Measurements from ENCODE around the gene ZMYM3.

DNA sequence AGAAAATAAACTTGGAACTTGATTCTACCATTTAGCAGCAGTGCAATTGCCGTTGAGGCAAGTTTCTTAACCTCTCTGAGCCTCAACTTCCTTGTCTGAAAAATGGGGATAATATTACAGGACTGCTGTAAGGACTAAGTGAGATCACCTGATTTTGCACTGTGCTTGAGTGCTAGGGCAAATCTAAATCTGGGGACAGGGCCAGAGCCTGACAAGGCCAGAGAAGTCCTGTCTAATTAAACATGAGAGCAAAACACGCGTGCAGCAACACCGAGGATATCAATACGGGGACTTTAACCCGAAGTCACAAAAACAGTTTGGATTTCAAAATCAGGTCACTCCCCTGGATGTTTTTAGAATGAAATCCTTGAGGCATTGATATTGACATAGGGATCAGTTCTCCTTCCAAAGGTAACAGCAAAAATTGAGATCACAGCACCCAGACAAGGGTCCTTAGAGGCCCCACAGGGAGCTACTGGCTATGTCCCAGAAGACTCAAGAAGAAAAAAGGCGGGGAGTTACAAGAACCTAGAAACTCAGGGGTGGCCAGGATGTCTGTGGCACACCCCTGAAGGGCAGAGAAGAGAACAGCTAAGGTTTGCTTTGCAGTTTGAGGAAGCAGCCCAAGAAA is 5.6 kb upstream of the GJB1 start:
- PRO-cap, result no peak
- RAMPAGE, long total RNA, 2 experiments, result no peak in any of the 2 experiments

DNA sequence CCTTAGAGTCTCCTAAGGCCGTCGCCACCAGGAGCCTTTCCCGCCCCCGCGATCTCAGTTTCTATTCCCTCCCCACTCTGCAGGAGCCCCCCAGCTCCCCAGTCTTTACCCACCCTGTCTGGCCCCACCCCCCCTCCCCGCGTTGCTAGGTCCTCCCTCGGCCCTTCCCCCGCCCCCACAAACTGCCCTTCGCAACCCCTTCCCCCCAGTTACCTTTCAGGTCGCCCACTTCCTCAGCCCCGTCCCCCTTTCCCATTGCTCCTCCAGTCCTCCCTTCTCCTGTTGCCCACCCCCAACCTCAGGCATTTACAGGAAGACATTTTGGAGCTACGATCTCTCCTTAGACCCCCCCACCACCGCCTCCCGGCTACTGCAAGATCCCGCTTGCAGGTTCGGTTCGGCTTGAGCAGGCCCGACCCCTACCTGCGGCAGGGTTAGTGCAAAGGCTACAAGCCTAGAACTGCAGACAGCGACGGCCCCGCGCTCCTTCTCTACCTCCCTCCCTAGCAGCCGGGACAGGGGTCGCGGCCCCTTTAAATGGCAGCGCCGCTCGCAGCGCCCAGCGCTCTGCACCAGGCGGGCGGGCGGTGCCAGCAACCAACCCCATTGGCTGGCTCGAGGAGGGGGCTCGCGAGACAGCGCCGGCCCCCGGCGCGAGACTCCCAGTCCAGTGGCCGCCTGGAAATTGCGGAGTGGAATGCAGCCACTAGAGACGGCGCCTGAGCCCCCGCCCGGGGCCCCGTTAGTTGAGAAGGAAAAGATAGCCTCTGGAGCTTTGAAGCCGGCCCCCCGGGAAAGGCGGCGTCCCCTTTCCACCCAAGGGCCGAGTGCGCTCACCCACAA is at the start of gene ZMYM3:
Gene ZMYM3 (minus strand): TSS at position 535 of the 843 bp plus-strand sequence.
- PRO-cap, result bidirectional peak, plus-strand start at position 709 of the sequence, minus-strand start at position 535 of the sequence
- RAMPAGE, long total RNA, 2 experiments, result start-site peak on the minus strand in 1 of 2 experiments, centred at position 554 of the sequence, 13 reads per replicate

GRCh38 chrX:71536140-71536964 is 3.4 kb downstream of the OGT start:
- PRO-cap, result no peak
- RAMPAGE, long total RNA, 2 experiments, result no peak in any of the 2 experiments

DNA sequence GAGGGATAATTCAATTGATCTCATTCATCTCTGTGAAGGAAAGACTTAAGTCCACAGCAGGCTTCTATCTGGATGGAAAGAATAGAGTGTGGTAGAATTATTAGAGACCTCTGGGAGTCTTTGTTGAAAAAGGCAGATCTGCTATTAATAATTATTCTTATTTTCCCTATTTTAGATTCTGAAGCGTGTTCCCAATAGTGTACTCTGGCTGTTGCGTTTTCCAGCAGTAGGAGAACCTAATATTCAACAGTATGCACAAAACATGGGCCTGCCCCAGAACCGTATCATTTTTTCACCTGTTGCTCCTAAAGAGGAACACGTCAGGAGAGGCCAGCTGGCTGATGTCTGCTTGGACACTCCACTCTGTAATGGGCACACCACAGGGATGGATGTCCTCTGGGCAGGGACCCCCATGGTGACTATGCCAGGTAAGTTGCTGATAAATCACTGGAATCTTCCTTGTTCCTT is 10.9 kb upstream of the GCNA start:
- PRO-cap, result no peak
- RAMPAGE, long total RNA, 2 experiments, result no peak in any of the 2 experiments

DNA sequence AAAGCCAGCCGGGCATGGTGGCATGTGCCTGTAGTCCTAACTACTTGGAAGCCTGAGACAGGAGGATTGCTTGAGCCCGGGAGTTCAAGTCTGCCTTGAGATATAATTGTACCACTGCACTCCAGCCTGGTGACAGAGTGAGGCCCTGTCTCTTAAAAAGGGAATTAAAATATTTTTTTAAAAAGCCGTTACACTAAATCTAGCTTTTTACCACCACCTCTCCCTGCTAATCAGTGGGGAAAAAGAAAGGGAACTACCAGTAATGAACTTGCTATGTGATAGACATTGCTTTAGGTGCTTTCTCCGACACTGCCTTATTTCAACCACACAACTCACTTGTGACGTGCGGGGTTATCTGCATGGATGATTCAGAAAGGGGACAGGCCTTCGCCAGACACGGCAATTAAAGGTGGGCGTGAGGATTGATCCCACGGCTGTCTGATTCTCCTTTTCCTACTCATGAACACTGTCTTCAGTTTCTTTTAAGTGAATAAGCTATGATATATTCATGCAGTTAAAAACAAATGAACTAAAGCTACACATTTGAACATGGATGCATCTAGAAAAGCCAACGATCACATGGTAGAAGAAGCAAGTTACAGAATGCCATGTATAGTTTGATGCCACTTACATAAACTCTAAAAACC is 849 bp upstream of the CXCR3 start:
- PRO-cap, result no peak
- RAMPAGE, long total RNA, 2 experiments, result no peak in any of the 2 experiments

GRCh38 chrX:72068962-72069868 is 112.3 kb upstream of the PIN4 start:
- PRO-cap, result no peak
- RAMPAGE, long total RNA, 2 experiments, result no peak in any of the 2 experiments

DNA sequence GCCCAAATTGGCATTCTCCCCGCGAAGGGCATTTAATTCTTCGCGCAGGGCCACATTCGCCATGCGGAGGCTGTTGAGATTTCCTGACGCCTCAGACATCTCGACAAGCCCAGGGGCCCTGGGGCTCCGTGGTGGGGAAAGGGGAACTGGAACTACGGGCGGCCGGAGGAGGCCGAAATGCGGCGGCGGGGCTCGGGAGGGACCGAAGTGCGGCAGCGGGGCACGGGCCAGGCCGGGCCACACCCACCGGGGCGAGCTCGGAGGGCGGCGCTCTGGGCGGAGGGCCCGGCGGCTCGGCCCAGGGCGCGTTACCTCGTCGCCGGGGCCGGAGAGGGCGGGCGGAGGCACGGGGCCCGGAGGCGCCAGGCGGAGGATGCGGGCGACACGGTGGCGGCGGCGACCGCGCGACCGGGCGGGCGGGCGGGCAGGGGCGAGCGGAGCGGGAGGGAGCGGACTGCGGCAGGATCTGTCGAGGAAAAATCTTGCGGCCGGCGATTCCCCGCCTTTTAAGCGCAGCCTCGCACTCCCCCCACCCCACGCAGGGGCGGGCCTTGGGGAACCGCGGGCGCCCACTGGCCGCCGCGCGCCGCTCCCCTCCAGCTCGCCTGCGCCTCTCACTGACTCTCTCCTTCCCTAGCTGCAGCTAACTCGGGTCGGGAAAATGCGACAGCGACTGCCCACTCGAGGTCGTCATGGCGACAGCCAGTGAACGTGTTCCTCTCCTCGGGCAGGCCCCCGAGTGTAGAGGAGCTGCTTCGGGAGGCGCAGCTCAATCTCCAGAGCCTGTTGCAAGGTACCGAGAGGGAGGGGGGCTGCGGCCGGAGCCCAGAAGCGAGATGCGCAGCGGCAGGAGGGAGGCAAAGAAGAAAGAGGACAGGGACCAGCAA is 49.9 kb upstream of the PIN4 start:
- PRO-cap, result unidirectional peak, plus-strand start at position 328 of the sequence; unidirectional peak, minus-strand start at position 481 of the sequence; unidirectional peak, minus-strand start at position 619 of the sequence
- RAMPAGE, long total RNA, 2 experiments, result no peak in any of the 2 experiments

DNA sequence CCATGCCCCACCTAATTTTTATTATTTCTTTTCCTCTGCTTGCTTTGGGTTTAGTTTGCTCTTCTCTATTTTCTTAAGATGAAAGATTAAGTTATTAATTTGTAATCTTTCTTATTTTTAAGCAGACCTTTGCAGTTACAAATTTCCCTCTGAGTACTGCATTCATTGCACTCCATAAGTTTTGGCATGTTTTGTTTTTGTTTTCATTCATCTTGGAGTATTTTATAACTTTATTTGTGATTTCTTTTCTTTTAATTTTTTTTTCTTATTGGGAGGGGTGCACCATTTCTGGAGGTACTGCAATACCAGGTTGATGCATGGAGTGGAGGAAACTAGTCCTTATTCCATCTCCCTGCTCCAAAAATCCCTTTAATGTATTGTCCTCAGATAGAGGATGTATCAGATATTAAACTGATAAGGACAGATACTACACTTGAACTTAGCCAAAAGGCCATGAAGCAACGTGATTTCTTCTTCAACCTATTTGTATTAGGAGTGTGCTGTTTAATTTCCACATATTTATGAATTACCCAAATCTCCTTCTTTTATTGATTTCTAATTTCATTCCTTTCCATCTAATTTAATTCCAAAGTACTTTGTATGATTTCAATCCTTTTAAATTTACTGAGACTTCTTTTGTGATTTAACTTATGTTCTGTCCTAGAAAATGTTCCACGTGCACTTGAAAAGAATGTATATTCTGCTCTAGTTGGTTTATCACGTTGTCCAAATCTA is 71.2 kb upstream of the CITED1 start:
- PRO-cap, result no peak
- RAMPAGE, long total RNA, 2 experiments, result no peak in any of the 2 experiments

DNA sequence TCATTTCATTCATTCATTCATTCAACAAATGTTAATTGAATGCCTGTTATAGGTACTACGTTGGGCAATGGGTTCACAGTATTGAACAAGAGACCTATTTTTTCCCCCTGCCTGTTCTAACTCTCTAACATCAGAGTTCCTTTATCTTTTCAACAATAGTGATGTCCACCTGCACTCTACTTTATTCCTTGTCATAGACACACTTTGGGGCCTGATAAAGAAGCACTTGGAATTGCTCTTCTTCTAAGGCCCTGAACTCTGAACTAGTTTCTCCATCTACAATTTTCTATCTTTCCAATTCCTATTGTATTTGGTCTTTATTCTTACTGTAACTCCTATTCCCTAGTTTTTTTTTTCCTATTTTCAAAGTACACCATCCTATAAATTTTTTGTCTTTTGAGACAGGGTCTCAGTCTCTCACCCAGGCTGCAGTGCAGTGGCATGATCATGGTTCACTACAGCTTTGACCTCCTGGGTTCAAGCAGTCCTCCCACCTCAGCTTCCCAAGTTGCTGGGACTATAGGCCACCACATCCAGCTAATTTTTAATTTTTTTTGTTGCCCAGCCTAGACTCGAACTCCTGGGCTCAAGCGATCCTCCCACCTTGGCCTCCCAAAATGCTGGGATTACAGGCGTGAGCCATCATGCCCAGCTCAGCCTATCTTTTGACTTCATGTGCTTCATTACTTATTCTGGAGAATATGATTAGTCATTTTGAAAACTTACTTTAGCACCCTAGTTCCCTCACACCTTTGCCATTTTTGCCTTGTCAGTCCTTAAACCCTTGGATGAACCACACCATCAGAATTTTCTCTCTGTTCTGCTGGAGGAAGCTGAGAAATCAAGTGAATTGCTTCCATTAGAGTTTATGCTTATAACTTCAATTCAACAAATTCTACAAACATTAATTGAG is 103.6 kb downstream of the HDAC8 start:
- PRO-cap, result no peak
- RAMPAGE, long total RNA, 2 experiments, result no peak in any of the 2 experiments

DNA sequence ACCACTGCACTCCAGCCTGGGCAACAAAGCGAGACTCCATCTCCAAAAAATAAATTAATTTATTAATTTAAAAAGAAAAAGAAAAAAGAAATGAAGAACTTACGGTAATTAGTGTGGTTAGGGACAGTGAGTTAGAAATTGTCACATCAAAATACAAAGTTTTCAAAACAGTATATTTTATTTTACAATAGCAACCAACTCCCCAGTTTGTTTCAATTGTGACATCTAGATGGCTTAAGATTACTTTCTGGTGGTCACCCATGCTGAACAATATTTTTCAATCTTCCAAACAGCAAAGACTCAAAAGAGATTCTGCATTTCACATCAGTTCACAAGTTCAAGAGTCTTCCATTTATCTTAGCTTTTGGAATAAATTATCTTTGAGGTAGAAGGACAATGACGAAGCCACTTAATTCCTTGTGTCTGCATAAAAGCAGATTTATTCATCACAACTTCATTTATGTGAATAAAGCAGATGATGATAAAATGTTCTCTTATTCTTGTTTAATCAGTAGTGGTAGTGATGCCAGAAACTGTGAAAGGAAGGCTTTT is 257.6 kb downstream of the CHIC1 start:
- PRO-cap, result no peak
- RAMPAGE, long total RNA, 2 experiments, result no peak in any of the 2 experiments

DNA sequence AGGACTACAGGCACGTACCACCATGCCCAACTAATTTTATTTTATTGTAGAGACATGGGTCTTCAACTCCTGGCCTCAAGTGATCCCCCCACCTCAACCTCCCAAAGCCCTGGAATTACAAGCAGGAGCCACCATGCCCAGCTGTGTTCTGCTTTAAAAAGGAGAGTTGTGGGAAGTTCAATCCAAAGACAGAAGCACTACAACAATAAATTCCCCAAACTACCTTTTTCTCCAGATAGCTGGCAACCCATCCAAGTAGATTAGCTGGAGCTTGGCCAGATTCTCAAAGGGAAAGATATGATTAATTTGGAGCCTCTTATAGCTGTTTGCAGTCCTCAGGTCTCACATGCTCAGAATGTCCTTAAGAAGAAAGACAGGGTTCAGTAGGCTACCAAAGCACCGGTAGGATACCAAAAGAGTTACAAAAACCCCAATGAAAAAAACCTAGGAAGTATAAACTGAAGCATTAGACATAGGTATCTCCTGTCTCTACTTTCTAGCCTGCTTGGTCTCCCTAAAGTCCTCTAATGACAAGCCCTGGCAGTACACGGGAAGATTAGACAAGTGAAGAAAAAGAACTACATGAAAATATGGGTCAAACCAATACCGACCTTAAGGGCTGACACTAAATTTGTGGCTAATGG is 270.1 kb downstream of the CHIC1 start:
- PRO-cap, result no peak
- RAMPAGE, long total RNA, 2 experiments, result no peak in any of the 2 experiments

- PRO-cap, result no peak
- RAMPAGE, long total RNA, 2 experiments, result no peak in any of the 2 experiments
Measured at GRCh38 chrX:73940824-73941013, 363.3 kb upstream of the ZCCHC13 start.

DNA sequence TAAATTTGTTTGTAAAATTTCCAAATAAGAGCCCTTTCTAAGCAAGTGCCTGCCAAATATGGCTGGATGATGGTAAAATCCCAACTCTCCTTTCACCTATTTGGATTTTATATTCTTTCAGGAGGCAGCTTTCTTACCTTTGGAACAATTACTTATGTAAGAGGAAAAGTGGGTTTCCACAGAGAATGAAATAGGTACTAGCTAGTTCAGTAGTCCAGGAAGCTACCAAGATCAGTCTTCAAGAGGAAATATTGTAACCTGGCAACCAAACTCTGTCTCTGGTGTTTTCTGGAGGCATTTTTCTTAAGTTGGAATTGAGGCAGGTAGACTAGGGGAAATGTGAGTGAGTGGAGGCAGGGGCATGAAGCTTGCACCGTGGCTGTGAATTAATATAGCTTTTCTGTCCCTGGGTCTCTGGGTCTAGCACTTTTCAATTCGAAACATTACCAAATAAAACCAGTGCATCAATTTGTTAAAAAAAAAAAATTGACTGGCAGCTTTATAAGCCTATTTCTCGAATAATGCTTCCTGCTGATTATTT is 362.9 kb upstream of the ZCCHC13 start:
- PRO-cap, result no peak
- RAMPAGE, long total RNA, 2 experiments, result no peak in any of the 2 experiments

DNA sequence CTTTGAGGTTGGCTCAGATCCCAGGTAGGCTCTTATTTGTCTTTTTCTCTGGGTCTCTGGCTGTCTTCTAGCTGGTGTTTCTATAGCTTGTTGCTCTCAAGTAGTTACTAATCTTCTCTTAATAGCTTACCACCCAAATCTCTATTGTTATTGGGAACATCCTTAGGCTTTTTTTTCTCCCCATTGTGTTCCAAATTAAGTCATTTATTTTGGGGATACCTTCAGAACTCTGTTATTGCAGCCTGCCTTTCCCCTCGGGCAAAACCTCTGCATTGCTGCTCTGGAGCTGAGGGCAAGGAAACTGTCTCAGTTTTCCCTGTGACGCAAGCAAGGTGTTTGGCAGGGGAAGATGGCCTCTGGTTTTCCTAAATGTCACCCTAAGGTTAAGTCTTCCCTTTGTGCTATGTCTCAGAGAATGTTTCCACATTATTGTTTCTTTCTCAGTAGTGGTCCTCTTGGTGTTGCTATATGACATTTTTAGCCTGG is 338.1 kb upstream of the ZCCHC13 start:
- PRO-cap, result no peak
- RAMPAGE, long total RNA, 2 experiments, result no peak in any of the 2 experiments

- PRO-cap, result no peak
- RAMPAGE, long total RNA, 2 experiments, result no peak in any of the 2 experiments
Measured at GRCh38 chrX:74045109-74045421, 258.9 kb upstream of the ZCCHC13 start.

DNA sequence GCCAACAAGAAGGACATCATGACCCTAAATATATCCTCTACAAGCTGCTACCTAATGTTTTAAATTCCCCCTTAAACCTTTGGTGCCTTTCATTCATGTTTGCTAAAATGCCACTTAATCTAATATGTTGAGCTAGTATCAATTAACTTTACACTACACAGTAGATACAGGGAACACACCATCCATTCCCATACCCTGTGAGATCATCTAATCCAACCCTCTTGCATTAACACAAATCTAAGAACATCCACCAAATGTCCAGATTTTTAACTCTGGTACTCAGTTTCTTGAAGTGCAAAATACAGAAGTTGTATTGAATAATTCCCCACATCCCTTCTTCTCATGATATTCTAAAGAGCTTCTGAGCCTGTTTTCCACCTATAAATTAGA is 82.0 kb upstream of the ZCCHC13 start:
- PRO-cap, result no peak
- RAMPAGE, long total RNA, 2 experiments, result no peak in any of the 2 experiments

DNA sequence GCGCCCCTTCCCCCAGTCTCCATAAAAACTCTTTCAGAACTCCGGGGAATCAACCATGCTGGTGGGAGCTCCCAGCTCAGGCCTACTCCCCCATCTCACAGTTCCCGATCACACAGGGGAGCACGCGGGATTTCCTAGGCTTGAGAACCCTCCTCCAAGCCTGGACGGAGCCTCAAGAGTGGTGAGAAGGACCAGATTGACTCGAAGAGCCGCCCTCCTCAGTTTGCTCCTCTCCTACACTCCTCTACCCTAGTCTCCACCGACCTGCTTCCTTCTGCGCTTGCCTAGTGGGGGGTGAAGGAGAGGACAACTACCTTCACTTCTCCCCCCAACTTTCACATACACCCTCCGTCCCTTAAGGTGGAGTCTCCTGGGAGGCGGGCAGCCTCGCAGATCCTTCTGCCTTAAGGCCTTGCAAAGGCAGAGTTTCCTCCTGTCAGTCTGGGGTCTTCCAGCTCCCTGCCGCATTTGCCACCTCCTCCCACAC is 77.3 kb downstream of the RLIM start:
- PRO-cap, result no peak
- RAMPAGE, long total RNA, 2 experiments, result no peak in any of the 2 experiments

DNA sequence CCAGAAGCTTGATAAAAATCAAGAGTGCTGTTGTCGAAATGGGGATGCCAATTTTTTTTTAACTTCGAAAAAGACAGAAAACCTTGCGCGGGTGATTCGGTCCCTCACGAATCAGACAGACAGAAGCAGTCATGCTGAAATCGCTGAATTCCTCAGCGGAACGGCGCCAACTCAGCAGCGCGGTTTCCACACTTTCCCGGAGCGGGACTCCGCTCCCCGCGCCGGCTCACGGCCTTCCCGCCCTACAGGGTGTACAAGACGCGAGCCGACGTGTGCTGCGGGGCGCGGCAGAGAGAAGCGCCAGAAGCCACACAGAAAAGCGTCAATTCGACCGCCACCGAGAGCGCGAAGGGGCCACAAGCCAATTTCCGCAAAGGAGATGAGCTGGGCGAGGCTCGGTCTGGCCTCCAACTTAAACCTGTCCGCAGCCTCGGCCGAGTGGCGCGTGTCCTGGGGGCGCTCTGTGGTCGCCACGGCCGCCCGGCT is 1.3 kb downstream of the NEXMIF start:
- PRO-cap, result unidirectional peak, plus-strand start at position 254 of the sequence
- RAMPAGE, long total RNA, 2 experiments, result no peak in any of the 2 experiments

DNA sequence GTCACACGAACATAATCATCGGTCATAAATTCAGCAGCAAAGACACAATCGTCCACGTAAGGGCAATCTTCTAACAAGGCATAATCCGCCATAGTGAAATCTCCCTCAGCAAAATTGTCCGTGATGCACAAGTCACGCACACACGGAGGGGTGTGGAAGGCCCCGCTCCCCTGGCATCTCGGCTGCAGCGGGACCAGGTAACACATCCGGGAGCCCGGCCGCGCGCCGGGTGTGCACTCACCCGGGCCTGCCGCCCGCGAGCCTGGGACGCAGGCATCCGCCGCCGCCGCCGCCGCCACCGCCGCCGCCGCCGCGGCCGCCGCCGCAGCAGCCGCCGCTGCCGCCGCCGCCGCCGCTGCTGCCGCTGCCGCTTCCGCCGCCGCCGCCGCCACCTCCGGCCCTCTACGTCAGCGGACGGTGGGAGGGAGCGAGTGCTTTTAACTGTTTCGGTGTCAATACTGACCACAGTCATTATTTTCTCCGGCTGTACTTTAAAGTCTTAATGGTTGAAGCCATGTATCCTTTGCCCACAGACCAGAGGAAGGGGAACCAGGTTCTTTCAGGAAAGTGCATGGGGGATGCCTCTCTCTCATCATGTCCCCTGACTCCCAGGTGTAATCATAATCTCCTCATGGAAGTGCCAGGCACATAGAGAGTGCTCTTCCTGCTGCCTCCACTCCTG is 38.1 kb downstream of the MAGEE2 start:
- PRO-cap, result unidirectional peak, minus-strand start at position 387 of the sequence
- RAMPAGE, long total RNA, 2 experiments, result no peak in any of the 2 experiments

GRCh38 chrX:77505305-77505712 is 58.1 kb downstream of the FGF16 start:
- PRO-cap, result no peak
- RAMPAGE, long total RNA, 2 experiments, result no peak in any of the 2 experiments

Measured in body of pancreas (tissue), 2 donors.